OVCAR3 (cell line): ENCODE data around the genes SLC26A6, CELSR3, QRICH1 and LAMB2.

- RRBS: no CpG with 5 or more reads among the region's 7 CpGs
Measured at GRCh38 chr3:48399182-48400300, 27.5 kb downstream of the FBXW12 start.

- RRBS: 98% methylated on average over 16 of the region's 31 CpGs
Measured at GRCh38 chr3:48414678-48415620, 14.9 kb downstream of the PLXNB1 start.

DNA sequence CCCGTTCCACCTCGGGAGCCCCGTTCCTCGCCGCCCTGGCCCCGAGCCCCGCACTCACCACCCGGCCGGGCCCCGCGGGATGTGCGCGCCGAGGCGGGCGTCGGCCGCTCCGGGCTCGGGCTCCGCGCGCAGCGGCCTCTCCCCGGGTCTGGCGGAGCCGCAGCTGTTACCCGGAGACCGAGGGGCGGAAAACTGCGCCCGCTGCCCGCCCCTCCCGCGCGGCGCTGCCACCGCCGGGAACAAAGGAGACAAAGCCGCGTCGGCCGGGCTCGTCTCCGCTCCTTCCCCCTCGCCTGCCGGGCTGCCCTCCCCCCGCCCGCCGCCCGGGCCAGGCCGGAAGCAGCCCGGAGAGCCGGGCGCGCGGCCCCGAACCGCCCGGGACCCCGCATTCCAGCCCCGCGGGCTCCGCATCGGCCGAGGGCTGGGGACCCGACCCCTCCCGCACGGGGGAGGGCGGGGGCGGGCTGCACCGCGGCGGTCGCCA lies 649 bp downstream of the PLXNB1 start:
- RRBS: 2% methylated on average over 40 of the region's 75 CpGs

- RRBS: no CpG with 5 or more reads among the region's 22 CpGs
Measured at GRCh38 chr3:48466716-48467690, 973 bp downstream of the TREX1 start.

DNA sequence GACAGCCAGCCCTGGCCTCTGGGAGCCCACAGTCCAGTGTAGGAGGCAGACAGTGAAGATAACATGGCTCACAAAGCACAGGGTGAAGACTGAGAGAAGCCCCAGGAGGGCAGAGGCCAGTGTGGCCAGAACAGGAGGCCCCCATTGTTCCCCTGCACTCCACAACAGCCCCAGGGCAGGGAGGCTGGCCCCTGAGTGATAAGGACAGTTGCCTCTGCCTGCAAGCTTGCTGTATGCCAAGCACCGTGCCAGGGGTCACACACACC lies 4.1 kb downstream of the TREX1 start:
- RRBS: no CpG with 5 or more reads among the region's 1 CpG

DNA sequence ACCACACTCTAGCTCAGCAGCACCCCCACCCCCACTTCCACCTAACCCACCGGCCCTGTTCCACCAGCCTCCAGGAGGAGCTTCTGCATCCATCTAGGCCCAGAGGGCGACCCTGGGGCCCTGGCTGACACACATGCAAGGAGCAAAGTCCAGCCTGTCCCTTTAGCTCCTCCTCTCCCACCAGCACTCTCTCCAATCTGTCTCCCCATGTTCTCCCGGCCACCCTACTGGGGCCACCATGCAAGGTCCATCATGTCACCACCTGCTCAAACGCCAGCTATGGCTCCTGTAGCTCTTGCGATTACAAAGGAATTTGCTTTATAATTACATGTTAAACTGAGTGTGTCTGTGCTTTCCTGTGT lies 7.3 kb downstream of the TREX1 start:
- RRBS: no CpG with 5 or more reads among the region's 5 CpGs

GRCh38 chr3:48502516-48503006 lies 1.4 kb downstream of the SHISA5 start:
- RRBS: no CpG with 5 or more reads among the region's 7 CpGs

GRCh38 chr3:48552048-48553233 lies 4.2 kb downstream of the PFKFB4 start:
- RRBS: 42% methylated on average over 3 of the region's 19 CpGs

- RRBS: 9% methylated on average over 41 of the region's 60 CpGs
Measured at GRCh38 chr3:48635353-48636171, at the start of gene SLC26A6. TSS of gene SLC26A6 (minus strand) at chr3:48635461.

DNA sequence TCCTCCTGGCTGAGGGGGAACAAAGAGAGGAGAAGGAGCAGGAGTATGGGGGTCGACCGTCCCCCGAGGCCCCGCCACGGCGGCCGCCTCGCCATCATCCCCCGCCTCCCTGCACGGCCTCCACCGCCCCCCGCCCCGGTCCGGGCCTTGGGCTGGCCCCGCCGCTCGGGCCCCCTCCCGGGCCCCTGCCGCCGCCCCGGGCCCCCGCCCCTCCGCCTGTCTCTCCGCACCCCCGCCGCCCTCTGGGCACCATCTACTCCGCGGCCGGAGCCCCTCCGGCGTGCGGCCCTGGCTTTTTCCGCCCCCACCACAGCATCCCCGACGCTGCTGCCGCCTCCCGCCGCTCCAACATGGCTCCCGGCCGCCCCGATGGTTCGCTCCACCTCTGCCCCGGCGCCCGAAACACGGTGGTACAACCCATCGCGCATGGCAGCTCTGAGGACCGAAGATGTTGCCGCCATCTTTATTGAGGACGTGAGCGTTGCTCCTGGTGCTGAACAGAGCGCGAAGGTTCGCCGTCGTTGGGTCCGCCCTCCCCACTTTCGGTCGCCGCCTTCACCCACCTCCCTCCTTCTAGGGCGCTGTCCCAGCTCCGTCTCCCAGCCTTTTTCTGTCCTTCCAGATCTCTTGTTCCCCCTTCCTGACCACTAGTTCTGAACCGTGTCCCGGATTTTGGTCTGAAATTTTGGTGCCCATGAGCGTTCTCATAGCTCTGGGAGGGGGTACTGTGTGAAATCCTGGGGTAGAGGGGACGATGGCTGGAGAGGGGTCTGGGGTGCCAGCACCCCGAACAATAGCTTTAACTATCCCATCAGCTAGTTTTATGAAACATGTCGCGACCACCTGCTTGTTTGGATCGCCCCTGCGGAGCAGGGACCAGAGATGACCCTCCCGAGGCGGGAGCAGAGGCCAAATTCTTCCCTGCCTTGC lies at the start of gene CELSR3:
TSS of gene CELSR3 (minus strand) at position 350 of the 930 bp plus-strand sequence.
- RRBS: 4% methylated on average over 22 of the region's 74 CpGs

GRCh38 chr3:48687948-48688838 lies 2.5 kb upstream of the NCKIPSD start:
- RRBS: no CpG with 5 or more reads among the region's 20 CpGs

DNA sequence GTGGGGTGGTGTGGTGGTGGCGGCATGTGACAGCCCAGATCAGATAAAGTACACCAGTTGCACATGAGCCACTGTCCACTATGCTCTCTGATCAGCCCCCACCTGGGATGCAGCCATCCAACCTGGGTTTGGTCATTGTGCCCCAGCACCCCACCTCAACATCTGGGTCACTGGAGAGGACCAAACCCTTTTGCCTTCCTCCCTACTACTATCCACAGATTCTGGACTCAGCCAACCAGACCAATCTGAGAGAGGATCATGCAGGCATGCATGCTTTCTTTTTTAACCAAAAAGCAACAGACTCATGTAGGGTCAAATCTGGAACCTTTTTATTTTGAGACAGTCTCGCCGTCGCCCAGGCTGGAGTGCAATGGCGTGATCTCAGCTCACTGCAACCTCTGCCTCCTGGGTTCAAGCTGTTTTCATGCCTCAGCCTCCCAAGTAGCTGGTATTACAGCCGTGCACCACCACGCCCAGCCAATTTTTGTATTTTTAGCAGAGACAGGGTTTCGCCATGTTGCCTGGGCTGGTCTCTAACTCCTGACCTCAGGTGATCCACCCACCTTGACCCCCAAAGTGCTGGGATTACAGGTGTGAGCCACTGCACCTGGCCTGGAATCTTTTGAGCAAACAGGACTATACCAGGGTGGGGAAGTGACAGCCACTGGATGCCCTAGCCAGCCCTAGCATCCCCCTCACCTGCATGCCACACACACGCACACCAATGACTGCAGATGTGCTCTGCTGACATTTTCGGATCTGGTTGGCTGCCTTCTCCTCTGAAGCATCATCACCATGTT lies 3.3 kb upstream of the NCKIPSD start:
- RRBS: no CpG with 5 or more reads among the region's 10 CpGs

- RRBS: no CpG with 5 or more reads among the region's 2 CpGs
Measured at GRCh38 chr3:48845081-48845554, 2.6 kb downstream of the PRKAR2A start.

- RRBS: 4% methylated on average over 9 of the region's 61 CpGs
Measured at GRCh38 chr3:49093919-49094870, at the start of gene QRICH1. TSS of gene QRICH1 (minus strand) at chr3:49094071.

GRCh38 chr3:49131971-49133309 lies at the start of gene LAMB2:
TSS of gene LAMB2 (minus strand) at chr3:49133050.
- RRBS: 0% methylated on average over 2 of the region's 39 CpGs

- RRBS: 6% methylated on average over 6 of the region's 33 CpGs
Measured at GRCh38 chr3:49133310-49134152, 681 bp upstream of the LAMB2 start.

- RRBS: no CpG with 5 or more reads among the region's 21 CpGs
Measured at GRCh38 chr3:49162216-49163067, 3.7 kb downstream of the CCDC71 start.

GRCh38 chr3:49172771-49173212 lies 1.4 kb downstream of the KLHDC8B start:
- RRBS: 95% methylated on average over 6 of the region's 10 CpGs

- RRBS: no CpG with 5 or more reads among the region's 5 CpGs
Measured at GRCh38 chr3:49217857-49218380, 18.6 kb downstream of the IHO1 start.